Smooth muscle cell (in vitro differentiated cells): Measurements from ENCODE around the gene CCDC153.

GRCh38 chr11:118608307-118609289 is 1.2 kb downstream of the PHLDB1 start:
- RAMPAGE, long total RNA, result start-site peak on the minus strand at chr11:118608501-118608511, 16 and 23 reads in 2 replicates

DNA sequence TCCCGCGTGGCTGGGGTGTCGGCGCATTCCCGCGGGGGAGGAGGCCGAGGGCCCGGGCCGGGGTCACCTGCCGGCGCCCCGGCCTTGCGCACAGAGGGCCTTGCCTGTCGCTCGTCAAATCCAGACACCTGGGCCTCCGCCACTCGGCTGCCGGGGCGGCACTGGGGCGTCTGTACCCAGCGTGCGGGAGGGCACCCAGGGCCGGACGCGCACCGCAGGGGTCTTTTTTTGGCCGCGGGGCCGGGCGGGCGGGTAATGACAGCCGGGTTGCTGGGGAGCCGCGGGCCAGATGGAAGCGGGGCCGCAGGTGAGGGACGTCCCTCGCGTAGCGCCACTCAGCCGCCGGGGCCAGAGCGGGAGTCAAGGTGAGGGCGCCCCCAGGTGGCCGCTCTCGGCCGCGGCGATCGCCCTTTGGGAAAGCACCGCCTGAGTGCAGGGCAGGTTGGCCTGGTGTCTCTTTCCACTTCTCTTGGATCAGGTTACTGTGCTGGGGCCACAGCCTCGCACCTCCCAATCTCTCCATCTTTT is 3.4 kb downstream of the PHLDB1 start:
- RAMPAGE, long total RNA, result no peak

DNA sequence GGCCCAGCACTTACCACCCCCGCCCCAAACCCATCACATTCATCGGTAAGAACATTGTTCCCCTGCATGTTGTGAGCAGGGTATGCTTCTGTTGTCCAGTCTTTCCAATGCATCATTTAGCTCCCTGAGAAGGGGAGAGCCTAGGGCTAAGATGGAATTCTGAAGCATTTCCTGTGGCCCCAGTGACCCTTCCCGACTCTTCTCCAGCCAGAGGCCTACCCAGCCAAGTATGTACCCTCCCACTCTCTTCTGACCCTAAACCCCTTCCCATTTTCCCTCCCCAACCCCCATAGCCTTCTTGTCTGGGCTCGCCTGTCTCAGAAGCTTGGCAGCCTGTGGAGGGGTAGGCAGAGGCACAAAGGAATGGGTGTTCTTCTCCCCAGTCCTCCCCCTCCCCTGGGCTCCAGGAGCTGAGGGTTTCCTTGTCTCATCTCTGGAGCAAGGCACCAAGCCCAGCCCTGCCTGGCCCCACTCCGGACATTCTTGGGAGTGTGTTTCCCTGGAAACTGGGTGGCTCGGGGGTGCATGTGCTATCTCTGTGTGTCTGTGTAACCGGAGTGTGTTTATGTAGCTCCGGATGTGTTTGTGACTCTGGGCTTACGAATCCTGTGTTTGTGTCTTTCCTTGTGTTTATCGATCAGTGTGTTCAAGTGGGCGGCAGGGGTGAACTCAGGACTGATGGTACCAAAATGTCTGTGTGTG is 10.7 kb downstream of the PHLDB1 start:
- RAMPAGE, long total RNA, result no peak

GRCh38 chr11:118751315-118752491 is 39.3 kb downstream of the DDX6 start:
- RAMPAGE, long total RNA, result no peak

DNA sequence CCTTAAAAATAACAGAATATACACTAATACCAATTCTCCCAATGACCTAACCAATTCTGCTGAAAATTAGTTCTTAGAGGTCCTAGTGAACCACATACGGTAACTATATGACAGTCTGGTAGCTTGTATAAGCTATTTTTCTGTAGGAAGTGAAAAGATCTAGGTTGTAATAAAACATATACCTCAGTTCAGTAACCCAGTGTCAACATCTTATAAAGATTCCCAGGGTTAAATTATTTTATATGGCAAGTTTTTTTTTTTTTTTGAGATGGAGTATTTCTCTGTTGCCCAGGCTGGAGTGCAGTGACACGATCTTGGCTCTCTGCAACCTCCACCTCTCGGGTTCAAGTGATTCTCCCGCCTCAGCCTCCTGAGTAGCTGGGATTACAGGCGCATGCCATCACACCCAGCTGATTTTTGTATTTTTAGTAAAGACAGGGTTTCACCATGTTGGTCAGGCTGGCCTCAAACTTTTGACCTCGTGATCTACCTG is 6.7 kb downstream of the DDX6 start:
- RAMPAGE, long total RNA, result no peak

DNA sequence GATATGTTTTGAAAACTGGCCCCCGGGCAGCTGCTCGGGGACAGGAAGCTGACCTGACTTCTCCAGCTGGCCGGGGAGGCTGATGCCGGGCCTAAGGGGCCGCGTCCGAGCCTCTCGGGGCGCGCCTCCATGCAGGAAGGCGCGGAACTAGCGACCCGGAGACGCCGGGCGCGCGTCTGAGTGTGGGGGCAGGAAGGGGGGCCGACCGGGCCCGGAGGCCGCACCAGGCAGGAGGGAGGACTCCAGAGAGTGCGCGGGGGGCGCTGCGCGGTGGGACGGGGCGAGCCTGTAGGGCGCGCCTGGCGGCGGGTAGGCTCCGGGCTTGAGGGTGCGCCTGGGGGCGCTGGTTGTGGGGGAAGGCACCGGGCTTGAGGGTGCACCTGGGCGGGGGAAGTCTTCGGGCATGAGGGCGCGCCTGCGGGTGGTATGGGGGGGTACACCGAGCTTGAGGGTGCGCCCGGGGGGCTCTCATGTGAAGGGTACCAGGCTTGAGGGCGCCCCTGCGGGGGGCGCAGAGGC is 662 bp upstream of the DDX6 start:
- RAMPAGE, long total RNA, result no peak

- RAMPAGE, long total RNA, result no peak
Observed at GRCh38 chr11:118792086-118793207, 1.5 kb upstream of the DDX6 start.

GRCh38 chr11:118884587-118885395 is 1.1 kb downstream of the CXCR5 start:
- RAMPAGE, long total RNA, result no peak

DNA sequence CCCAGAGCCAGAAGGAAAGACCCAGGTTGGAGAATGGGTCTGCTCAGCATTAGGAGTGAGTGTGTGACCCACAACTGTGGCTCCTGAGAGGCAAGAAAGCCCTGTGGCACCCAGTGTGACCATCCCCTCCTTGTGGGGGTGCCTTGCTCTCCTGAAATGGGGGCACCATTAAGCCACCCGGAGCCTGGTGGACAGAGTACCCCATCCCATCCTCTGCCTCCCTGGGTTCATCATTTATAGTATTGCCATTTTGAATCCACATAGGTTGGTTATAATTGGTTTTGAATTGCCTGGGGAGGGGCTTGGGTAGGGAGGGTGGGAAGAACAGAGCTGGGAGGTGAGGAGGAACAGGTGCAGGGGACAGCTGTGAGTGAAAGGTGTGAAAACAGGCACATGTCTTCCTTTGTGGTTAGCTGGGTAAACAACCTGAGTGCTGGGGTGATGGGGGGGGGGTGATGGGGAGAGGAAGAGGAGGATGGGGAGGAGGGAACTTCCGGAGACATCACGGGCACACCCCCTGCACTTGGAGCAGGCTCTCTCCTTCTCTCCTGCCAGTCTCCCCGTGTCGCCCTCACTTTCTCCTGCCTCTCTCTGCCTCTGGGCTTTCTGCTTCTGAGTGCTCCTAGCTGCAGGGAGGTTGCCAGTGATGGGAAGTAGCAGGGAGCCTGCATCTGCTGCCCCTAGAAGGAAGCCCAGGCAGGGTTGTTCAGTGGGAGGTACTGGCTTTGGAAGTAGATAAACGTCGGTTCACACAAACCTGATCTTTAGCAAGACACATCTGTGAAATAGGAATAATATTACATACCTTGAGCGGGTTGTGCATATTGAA is 8.7 kb downstream of the CXCR5 start:
- RAMPAGE, long total RNA, result no peak

DNA sequence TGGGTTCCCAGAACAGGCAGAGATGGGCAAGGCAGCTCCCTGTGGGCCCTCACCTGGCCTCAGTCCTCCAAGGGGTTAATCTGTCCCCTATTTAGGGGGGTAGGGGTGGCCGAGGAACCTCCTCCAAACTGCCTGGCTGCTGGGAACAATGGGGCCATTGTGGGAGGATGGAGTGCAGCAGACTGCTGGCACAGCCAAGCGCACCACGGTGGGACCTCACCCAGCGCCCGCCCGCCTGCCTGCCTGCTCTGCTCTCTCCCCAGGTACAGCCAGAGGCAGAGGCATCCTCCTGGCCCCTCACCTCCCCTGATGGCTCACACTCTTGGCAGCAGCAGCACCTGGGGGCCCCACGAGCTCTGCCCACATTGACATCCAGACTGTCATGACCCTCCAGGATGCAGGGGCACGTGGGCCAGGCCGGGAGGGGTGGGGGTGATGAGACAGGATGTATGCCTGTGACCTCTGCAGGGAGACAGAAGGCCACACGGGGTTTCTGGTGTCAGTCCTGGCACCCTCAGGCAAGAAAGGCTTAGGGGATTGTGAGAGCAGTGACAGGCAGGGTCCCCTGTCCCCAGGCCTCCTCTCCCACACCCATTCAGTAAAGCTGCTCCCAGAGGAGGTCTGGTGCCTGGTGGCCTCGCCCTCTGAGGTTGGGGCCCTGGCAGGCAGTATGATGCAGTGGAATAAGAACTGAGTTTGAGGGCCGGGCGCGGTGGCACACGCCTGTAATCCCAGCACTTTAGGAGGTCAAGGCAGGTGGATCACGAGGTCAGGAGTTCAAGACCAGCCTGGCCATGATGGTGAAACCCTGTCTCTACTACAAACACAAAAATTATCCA is 11.4 kb downstream of the BCL9L start:
- RAMPAGE, long total RNA, result no peak

- RAMPAGE, long total RNA, result no peak
Observed at GRCh38 chr11:119028515-119029707, 10.3 kb downstream of the TRAPPC4 start.

DNA sequence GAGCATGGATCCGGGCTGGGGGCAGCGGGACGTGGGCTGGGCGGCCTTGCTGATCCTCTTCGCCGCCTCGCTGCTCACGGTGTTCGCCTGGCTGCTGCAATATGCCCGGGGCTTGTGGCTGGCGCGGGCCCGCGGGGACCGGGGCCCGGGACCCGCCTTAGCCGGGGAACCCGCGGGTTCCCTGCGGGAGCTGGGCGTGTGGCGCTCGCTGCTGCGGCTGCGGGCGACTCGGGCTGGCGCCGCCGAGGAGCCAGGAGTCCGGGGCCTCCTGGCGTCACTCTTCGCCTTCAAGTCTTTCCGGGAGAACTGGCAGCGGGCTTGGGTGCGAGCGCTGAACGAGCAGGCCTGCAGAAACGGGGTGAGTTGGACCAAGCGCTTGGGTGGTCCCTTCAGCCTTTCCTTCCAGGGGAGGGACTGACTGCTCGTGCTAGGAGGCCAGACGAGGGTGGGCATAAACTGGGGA is 625 bp downstream of the C2CD2L start:
- RAMPAGE, long total RNA, result no peak

- RAMPAGE, long total RNA, result no peak
Observed at GRCh38 chr11:119144718-119145162, 4.1 kb upstream of the ABCG4 start.

- RAMPAGE, long total RNA, result no peak
Observed at GRCh38 chr11:119195489-119196098, at the start of gene CCDC153. Gene CCDC153, minus strand, starts transcription at chr11:119195841.

DNA sequence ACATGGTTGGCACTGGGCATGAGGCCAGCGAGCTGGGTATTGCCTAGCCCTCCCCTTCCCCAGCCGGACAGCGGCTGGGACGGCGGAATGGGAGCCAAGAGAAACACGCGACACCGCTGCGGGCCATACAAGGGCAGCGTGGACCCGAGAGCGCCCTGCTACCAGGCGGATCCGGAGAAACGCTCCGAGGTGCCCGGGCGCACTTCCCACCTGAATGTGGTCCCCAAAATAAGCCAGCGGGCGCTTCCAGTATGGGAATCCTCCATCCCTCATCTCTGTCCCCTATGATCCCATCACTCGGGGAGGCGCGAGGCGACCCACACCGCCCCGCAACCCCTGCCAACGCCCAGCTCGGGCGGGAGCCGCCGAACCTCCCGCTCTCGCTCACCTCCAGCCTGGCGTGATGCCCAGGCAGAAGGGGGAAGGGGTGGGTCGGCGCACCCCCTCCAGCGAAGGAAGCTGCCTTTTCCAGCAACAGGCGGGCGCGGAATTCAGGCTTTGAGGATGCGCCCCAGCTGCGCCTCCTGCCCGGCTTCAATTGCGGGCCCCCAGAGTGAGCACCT is 675 bp downstream of the MCAM start:
- RAMPAGE, long total RNA, result no peak

- RAMPAGE, long total RNA, result no peak
Observed at GRCh38 chr11:119357160-119357410, 10.6 kb upstream of the MFRP start.

DNA sequence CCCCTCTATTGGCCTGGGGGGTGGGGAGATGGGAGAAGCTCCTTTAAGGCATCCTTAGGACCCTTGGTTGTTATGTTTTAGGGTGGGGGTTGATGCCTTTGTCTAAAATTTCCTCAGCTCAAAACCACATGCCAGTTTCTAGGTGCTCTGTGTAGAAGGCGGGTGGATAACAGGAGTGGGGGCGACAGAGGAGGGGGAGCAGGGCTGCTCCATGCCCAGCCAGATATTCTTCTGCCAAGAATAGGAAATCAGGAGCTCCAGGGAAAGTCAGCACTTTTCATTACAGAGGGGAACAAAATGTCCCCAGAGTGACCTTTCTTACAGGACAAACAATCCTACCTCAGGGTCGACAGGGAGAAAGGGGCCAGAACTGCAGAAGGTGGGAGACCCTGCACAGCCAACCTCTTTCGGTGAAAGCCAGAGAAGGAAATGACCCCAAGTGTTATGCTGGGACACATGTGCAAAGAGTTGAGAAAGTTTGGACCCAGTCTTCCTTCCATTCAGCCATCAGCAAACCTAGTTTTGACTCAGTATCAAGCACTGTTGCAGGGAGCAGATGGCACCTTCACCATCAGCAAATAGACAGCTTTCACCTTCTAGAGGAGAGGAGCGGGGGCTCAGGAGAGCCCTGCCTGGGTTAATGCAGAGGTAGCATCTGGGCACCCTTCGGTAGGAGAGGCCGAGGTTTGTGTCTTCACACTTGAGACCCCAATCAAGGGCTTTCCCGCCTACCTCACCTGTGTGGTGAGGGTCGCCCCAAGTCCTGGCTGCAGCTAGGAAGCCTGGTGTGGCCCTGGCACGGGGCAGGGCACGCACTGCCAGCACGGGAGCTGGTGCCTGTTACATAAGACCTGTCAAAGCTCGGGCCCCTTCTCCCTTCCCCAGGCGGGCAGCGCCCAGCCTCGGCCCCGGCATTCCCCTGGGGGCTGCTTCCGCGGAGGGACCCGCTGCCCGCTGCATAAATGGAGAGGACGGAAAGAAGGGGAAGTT is 16.1 kb upstream of the MFRP start:
- RAMPAGE, long total RNA, result no peak

GRCh38 chr11:119374064-119374717 is 7.3 kb downstream of the USP2 start:
- RAMPAGE, long total RNA, result no peak

DNA sequence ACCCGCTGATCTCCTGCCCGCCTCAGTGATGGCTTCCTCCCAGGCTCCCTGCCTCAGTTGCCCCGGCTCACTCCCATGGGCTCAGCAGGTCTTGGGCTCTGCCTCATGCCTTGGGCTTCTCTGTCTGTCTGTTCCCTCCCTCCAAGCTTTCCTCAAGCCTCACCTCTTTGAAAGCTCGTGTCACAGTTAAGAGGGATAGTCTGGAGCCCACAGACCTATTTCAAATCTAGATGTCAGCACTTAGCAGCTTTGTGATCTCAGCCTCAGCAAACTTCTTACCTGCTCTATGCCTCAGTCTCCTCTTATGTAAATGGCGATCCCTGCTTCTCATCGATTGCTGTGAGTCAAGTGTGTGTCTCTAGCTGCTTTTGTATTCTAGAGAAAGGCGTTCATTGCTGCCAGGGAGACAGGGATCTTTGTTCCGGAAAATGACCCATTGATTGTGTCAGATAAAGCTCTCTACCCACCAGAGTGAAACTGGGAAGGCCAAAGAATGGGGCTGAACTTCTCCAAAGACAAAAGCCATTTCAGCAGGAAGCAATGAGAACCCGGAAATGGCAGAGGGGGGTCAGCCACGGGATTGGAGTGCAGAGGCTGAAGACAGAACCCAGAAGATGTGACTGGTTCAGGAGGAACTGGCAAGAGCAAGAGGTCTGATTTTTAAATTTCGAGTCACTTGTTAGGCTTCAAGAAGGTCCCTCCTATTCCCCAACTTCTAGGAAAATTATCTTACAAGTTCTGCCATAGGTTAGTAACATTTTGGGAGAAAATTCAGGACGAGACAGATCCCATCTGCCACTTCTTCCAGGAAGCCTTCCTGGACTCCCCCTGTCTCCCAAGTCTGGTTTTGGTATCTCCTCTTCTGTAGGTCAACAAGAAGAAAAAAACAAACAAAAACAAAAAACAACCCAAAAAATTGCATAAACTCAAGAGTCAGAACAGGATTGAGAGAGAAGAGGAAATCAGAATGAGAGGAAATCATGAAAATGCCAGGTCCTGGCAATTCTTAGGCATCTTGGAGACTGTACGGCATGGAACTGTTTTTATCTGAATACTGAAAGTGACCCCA is 110.8 kb downstream of the NECTIN1 start:
- RAMPAGE, long total RNA, result no peak

GRCh38 chr11:119673712-119674376 is 55.2 kb downstream of the NECTIN1 start:
- RAMPAGE, long total RNA, result no peak